Lower leg skin (tissue), 2 donors: ENCODE data around the gene TRIM32.

DNA sequence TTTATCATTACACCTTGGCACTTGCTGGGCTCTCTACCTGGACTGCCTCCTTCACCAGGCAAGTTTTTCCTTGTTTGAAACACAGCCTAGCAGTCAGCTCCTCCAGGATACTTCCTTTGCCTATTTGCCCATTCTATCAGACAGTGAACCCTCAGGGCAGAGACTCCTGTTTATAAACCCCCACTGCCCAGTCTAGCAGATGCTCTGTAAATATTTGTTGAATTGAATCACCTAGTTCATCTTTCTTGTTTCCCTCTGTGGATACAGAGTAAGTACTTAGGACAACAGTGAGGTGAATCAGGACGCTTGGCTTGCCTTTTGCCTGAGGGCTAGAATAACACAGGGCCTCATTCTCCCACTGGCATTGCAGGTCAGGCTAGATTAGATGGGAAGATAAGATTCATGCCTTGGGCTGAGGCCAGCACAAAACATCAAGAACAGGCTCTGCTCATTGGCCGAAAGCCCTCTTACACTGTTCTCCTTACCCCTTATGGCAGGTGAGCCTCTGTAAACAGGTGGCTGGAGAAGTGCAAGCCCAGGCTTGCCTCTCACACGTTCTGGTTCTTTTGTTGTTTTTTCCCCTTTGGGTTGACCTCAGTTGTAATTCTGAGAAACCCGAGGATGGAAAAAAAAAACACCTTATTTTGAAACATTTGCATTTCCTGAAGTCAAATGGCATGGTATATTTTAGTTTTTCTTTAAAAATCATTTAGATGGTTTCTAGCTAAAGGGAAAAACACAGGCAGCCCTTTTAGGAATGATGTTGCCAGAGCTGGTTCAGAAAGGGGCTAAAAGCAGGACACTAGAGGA is 22.2 kb downstream of the TNFSF8 start:
- PRO-cap: no peak
- RAMPAGE, long total RNA, 2 experiments: no peak in any of the 2 experiments

GRCh38 chr9:115135685-115136201 is 17.8 kb upstream of the TNC start:
- PRO-cap: no peak
- RAMPAGE, long total RNA, 2 experiments: no peak in any of the 2 experiments

- PRO-cap: no peak
- RAMPAGE, long total RNA, 2 experiments: no peak in any of the 2 experiments
Observed at GRCh38 chr9:115595969-115596882, 478.3 kb upstream of the TNC start.

- PRO-cap: no peak
- RAMPAGE, long total RNA, 2 experiments: no peak in any of the 2 experiments
Observed at GRCh38 chr9:115672335-115673647, 480.8 kb upstream of the PAPPA start.

DNA sequence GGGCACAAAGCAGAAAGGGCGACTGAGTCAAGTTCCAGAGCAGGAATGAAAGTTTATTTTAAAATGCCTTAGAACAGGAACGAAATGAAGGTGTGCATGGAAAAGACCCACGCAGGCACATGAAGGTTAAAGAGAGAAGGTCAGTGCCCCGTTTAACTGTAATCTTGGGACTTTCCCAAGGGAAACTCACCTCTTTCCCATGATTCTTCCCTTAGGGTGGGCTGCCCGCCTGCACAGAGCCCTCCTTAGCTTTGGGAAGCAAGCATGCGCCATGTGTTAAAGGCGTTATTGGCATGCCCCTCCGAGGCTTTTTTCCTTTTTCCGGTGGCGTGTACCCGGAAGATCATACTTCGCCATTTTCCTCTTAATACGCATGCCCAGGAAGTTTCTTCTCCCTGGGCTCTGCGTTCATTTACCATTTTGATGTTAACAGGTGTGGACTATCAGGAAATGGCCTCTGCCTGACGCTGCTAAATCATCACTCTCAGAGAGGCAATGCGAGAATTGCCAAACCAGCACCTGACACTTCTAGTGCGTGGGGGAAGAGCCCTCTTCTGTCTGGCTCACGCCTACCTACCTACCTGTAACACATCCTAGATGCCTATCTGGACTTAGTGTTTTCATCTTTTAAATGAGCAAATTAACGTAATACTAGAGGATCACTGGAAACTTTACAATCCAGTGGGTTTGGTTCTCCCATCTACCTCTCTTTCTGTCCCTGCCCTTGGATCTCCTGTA is 409.5 kb upstream of the PAPPA start:
- PRO-cap: no peak
- RAMPAGE, long total RNA, 2 experiments: no peak in any of the 2 experiments

- PRO-cap: bidirectional peak, plus-strand start at chr9:116157282, minus-strand start at chr9:116157065
- RAMPAGE, long total RNA, 2 experiments: no peak in any of the 2 experiments
Observed at GRCh38 chr9:116156571-116157361, 3.2 kb downstream of the PAPPA start.

DNA sequence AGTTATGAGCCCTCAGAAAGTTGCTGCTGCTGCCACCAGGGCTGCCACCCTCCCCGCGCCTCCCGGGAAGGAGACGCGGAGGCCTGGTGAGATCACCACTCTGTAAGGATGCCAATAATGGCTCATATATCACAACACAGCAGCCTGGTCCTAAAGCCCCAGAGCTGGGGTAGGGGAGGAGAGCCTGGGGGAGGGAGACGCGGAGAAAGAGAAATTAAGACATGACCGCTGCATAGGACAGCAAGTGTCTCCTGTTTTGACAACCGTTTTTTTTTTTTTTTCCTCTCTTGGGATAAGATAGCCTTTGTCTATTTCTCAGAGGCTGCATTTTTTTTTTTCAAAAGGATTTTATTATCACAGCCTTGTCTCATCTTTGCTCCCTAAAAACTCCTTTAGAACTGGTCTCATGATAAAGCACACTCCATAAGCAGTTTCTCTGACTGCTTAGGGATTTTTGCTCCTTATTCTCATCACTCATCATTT is 211.7 kb downstream of the PAPPA start:
- PRO-cap: unidirectional peak, minus-strand start at position 61 of the sequence
- RAMPAGE, long total RNA, 2 experiments: no peak in any of the 2 experiments

DNA sequence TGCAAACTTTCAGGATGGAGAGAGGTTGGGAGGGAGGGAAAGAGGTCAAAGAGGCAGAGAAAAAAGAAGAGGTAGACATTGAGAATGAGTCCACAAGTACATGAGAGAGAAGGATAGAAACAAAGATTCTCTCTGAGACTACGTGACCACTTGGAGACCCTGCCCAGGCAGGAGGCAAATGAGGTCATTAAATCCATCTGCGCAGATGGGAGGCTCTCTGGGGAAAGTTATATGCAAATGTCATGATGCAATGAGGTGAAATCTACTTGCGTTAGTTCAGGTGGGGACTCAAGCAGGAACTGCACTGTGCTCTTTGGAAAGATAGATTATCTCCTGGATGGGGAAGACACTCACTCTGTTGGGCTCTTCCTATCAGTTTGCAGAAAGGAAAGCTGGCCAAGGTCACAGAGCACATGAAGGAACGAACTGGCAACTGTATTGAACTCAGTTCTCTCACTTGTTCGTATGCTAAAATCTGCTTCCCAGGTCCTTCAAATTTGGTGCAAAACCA is 241.7 kb downstream of the PAPPA start:
- PRO-cap: no peak
- RAMPAGE, long total RNA, 2 experiments: no peak in any of the 2 experiments

- PRO-cap: no peak
- RAMPAGE, long total RNA, 2 experiments: no peak in any of the 2 experiments
Observed at GRCh38 chr9:116466149-116466645, 220.9 kb upstream of the TRIM32 start.

- PRO-cap: bidirectional peak, plus-strand start at chr9:116687333, minus-strand start at chr9:116687251
- RAMPAGE, long total RNA, 2 experiments: start-site peak on the plus strand in 2 of 2 experiments, at chr9:116687300-116687349 at its widest, 35 to 50 reads per replicate; start-site peak on the minus strand in 1 of 2 experiments, at chr9:116687205-116687240 at its widest, 5 reads per replicate
Observed at GRCh38 chr9:116687039-116688042, at the start of gene TRIM32. TRIM32 (plus strand) TSS chr9:116687305.

GRCh38 chr9:117214320-117214817 is 200.5 kb downstream of the ASTN2 start:
- PRO-cap: no peak
- RAMPAGE, long total RNA, 2 experiments: no peak in any of the 2 experiments

DNA sequence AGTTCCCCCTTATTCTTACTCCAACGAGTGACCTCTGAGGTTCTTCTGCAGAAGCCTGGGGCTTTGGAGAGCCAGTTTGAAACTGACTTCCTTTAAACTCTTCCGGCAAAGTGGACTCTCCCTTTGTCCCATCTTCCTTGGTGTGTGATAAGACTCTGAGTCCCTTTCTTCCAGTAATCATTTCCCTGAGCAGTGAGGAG is 137.6 kb upstream of the ASTN2 start:
- PRO-cap: no peak
- RAMPAGE, long total RNA, 2 experiments: no peak in any of the 2 experiments

DNA sequence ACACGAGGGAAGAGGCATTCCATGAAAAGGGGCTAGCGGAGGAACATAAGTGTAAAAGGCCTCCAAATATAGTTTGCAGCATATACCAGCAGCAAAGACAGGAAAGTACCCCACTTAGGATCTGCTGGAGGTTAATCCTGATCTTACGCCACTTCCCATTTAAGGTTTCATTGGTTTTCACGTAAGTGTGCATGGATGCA is 59.7 kb upstream of the TLR4 start:
- PRO-cap: no peak
- RAMPAGE, long total RNA, 2 experiments: no peak in any of the 2 experiments

- PRO-cap: no peak
- RAMPAGE, long total RNA, 2 experiments: no peak in any of the 2 experiments
Observed at GRCh38 chr9:119282953-119283662, 86.1 kb downstream of the BRINP1 start.

DNA sequence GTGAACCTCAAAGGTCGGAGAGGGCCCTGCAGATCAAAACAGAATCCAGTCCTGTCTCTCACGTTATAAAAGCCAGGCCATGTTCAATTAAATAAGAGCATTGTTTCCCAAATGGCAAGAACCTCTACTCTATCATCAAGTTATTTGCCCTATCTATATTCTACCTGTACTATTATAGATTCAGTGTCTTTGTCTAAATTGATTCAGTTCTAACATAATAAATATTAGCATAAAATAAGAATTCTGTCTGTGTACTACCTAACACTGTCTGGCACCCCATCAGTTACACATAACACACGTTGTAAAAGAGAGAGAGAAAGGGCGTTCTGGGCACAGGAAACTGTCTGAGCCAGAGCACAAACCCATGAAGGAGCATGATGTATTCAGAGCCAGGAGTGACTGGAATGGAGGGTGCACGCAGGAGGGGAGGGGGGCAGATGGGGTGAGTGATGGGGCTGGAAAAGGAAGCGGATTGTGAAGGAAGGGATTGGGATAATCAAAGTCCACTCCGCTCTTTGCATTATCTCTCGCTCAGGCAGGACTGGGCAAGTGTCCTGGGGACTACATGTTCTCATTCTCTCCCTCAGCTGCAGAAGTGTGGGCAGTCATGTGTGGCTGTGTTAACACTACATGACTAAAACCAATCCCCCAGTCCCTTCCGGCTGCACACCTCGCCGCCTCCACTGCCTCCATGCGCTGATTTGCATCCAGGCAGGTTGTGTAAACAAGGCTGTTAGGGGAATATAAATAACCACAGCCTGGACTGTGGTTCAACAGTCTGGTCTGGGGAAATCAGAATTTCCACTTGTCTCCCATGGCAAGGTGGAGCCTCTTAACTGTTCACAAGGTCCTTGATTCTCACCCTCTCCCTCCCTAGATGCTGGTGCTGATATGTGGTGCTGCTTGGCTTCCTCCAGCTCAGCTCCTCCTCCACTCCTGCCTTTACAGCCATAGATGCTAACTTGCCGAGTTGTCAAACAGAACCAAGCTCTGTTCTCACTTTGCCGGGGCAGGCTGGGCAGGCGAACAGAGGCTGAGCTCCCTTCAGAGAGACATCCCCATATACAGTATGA is 367.4 kb upstream of the BRINP1 start:
- PRO-cap: no peak
- RAMPAGE, long total RNA, 2 experiments: no peak in any of the 2 experiments

DNA sequence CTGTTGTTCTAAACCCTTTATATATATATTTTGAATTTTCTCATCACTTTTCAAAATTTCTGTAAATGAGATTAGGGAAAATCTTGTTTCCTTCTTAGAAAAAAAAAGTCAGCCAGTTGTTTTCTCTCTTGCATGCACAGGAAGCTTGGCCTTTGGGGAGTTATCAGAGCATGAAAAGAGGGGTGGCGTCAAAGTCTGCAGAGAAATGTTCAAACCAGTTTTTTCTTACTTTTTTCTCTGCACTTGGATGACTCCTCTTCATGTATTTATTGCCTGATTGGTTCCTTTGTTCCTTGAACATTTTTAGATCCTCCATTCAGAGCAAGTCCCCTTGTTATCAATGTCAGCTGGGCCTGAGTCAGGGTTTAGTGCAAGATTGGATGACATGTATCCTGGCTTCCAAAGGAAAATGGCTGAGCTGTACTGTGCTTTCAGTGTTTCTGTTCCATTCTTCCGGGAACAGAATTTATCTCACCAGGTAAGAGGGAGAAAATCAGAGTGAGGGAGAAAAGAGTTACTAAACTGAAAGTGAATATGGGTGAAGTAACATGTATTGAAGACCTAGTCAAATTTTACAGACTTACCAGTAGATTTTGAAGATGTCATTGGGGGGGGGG is 392.6 kb upstream of the BRINP1 start:
- PRO-cap: no peak
- RAMPAGE, long total RNA, 2 experiments: no peak in any of the 2 experiments

- PRO-cap: no peak
- RAMPAGE, long total RNA, 2 experiments: no peak in any of the 2 experiments
Observed at GRCh38 chr9:120384127-120385312, 195.4 kb downstream of the CDK5RAP2 start.

DNA sequence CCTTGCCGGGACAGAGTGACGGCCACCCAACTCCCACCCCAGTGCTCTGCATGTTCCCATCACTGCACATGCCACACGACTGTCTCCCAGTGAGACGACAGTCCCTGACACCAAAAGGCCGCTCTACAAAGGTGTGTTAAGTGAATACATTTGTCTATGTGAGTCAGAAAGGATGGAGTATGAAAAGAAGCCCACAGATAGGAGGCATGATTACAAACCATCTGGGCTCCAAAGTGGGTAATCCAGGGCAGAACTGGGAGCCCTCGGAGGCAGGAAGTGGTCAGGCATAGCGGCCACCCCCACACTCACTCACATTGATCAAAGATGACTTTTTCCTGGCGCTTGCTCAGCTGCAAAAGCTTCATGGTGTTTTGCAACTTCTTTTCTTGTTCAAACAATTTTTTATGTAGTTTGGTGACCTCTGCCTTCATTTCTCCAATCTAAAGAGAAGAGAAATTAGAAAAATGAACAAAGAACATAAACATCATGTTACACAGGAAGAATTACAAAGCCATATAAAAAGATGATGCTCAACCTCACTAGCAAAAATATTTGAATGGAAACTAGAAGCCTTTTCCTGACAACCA is 185.7 kb downstream of the CDK5RAP2 start:
- PRO-cap: no peak
- RAMPAGE, long total RNA, 2 experiments: no peak in any of the 2 experiments

- PRO-cap: no peak
- RAMPAGE, long total RNA, 2 experiments: no peak in any of the 2 experiments
Observed at GRCh38 chr9:120471525-120472181, 108.3 kb downstream of the CDK5RAP2 start.

DNA sequence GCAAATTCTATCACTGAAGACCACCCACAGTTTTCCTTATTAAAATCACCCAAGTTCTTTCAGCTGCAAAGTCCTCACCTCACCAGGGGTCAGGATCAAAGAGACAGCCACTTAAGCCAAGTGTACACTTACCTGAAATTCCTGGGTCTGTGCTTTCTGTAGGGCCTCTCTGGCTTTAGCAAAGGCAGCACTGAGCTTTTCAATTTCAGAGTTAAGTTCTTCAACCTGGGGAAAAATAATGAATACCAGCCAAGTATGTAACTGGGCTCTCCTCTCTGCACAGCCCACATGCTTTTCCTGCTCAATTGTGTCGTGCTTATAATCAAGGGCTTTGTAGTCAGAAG is 55.1 kb downstream of the CDK5RAP2 start:
- PRO-cap: no peak
- RAMPAGE, long total RNA, 2 experiments: no peak in any of the 2 experiments